HepG2 (cell line): ENCODE data around the genes ANP32E, CIART, GOLPH3L, CTXND2 and TMOD4.

DNA sequence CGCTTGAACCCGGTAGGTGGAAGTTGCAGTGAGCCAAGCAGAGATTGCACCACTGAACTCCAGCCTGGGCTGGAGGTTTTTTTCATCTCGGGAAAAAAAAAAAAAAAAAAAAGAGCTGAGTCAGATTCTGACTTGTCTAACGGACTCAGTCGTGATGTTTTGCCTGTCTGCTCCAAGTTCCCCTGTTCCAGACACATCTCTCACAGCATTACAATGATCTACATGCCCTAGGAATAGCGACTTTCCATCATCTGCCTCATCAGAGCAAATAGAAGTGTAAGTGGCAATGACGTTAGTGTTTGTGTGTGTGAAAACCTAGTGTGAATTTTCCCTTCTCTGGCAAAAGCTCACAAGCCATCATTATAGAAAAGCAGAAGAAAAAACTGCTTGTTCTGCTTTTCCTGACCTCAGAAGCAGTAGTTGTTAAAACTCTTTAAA is 37.1 kb downstream of the PLEKHO1 start:
- RRBS, 2 experiments = no CpG with 5 or more reads among the region's 7 CpGs
CAGE:
- cytosol, long polyA minus RNA = no peak
- cytosol, long polyA plus RNA = no peak
- long polyA plus RNA = no peak
- nucleus, long polyA minus RNA = no peak
- nucleus, long polyA plus RNA = no peak

- RRBS, 2 experiments = no CpG with 5 or more reads among the region's 2 CpGs
CAGE:
- cytosol, long polyA minus RNA = no peak
- cytosol, long polyA plus RNA = no peak
- long polyA plus RNA = no peak
- nucleus, long polyA minus RNA = no peak
- nucleus, long polyA plus RNA = no peak
Observed at GRCh38 chr1:150218574-150219060, 17.3 kb downstream of the ANP32E start.

GRCh38 chr1:150235584-150236866 is at the start of gene ANP32E:
TSS of gene ANP32E (minus strand) at chr1:150236112.
- RRBS, 2 experiments = 0% methylated on average over 4 of the region's 42 CpGs; no CpG with 5 or more reads in 1 of the 2 experiments
CAGE:
- cytosol, long polyA minus RNA = start-site peak on the minus strand at chr1:150235872-150236122, 1,489 reads
- cytosol, long polyA plus RNA = start-site peak on the minus strand at chr1:150235736-150236158, 857 and 1,587 reads in 2 replicates
- long polyA plus RNA = start-site peak on the minus strand at chr1:150235736-150236160, 1,906 and 1,436 reads in 2 replicates
- nucleus, long polyA minus RNA = no peak
- nucleus, long polyA plus RNA = start-site peak on the minus strand at chr1:150235977-150236033, 269 and 317 reads in 2 replicates; start-site peak on the minus strand at chr1:150236092-150236145, 367 and 531 reads in 2 replicates

GRCh38 chr1:150269345-150269737 is 525 bp upstream of the APH1A start:
- RRBS, 2 experiments = no CpG with 5 or more reads among the region's 10 CpGs
CAGE:
- cytosol, long polyA minus RNA = no peak
- cytosol, long polyA plus RNA = no peak
- long polyA plus RNA = no peak
- nucleus, long polyA minus RNA = no peak
- nucleus, long polyA plus RNA = no peak

GRCh38 chr1:150282434-150282644 is at the start of gene CIART:
TSS of gene CIART (plus strand) at chr1:150282554.
- RRBS, 2 experiments = 66 to 67% methylated on average over 15 of the region's 17 CpGs
CAGE:
- cytosol, long polyA minus RNA = no peak
- cytosol, long polyA plus RNA = no peak
- long polyA plus RNA = no peak
- nucleus, long polyA minus RNA = no peak
- nucleus, long polyA plus RNA = no peak

DNA sequence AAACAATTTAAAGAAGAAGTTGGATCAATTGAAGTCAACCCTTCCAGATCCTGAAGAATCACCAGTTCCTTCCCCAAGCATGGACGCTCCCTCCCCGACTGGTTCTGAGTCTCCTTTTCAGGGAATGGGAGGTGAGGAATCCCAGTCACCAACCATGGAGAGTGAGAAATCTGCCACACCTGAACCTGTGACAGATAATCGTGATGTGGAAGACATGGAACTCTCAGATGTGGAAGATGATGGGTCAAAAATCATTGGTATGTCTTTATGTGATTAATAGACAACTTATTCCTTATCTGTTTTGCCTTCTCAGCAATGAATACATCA is 29.9 kb upstream of the TARS2 start:
- RRBS, 2 experiments = no CpG with 5 or more reads among the region's 3 CpGs
CAGE:
- cytosol, long polyA minus RNA = no peak
- cytosol, long polyA plus RNA = no peak
- long polyA plus RNA = no peak
- nucleus, long polyA minus RNA = no peak
- nucleus, long polyA plus RNA = no peak

GRCh38 chr1:150504173-150505059 is 3.5 kb upstream of the ECM1 start:
- RRBS, 2 experiments = no CpG with 5 or more reads among the region's 15 CpGs
CAGE:
- cytosol, long polyA minus RNA = no peak
- cytosol, long polyA plus RNA = no peak
- long polyA plus RNA = no peak
- nucleus, long polyA minus RNA = no peak
- nucleus, long polyA plus RNA = no peak

- RRBS, 2 experiments = 73% methylated on average over 2 of the region's 41 CpGs; no CpG with 5 or more reads in 1 of the 2 experiments
CAGE:
- cytosol, long polyA minus RNA = no peak
- cytosol, long polyA plus RNA = no peak
- long polyA plus RNA = no peak
- nucleus, long polyA minus RNA = no peak
- nucleus, long polyA plus RNA = no peak
Observed at GRCh38 chr1:150557535-150558838, 8.8 kb downstream of the ADAMTSL4 start.

DNA sequence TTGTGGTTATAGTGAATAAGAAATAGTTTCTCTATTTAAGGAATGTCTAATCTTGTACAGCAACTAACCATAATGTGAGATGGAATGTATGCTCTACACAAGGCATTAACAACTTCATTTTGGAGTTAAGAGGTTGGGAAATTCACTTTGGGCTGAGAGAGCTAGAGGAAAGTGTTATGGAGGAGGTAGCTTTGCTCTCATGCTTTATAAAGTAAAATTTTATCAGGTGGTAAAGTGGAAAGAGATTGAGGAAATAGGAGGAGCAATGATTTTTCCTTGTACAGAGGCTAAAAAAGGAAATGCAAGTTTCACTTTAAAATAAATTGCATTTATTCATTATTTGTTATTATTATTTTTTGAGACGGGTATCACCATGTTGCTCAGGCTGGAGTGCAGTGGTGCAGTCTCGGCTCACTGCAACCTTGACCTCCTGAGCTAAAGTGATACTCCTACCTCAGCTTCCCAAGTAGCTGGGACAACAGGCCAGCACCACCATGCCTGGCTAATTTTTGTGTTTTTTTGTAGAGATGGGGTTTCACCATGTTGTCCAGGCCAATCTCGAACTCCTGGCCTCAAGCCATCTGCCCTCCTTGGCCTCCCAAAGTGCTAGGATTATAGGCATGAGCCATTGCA is 3.2 kb upstream of the MCL1 start:
- RRBS, 2 experiments = no CpG with 5 or more reads among the region's 3 CpGs
CAGE:
- cytosol, long polyA minus RNA = no peak
- cytosol, long polyA plus RNA = no peak
- long polyA plus RNA = no peak
- nucleus, long polyA minus RNA = no peak
- nucleus, long polyA plus RNA = no peak

- RRBS, 2 experiments = no CpG with 5 or more reads among the region's 12 CpGs
CAGE:
- cytosol, long polyA minus RNA = no peak
- cytosol, long polyA plus RNA = no peak
- long polyA plus RNA = no peak
- nucleus, long polyA minus RNA = start-site peak on the minus strand at chr1:150615987-150616062, 21 reads
- nucleus, long polyA plus RNA = no peak
Observed at GRCh38 chr1:150615445-150616325, 13.7 kb downstream of the ENSA start.

GRCh38 chr1:150696860-150697629 is at the start of gene GOLPH3L:
TSS of gene GOLPH3L (minus strand) at chr1:150697154.
- RRBS, 2 experiments = no CpG with 5 or more reads among the region's 16 CpGs
CAGE:
- cytosol, long polyA minus RNA = start-site peak on the minus strand at chr1:150697099-150697145, 226 reads
- cytosol, long polyA plus RNA = start-site peak on the minus strand at chr1:150697125-150697192, 50 and 314 reads in 2 replicates
- long polyA plus RNA = start-site peak on the minus strand at chr1:150697065-150697144, 277 and 206 reads in 2 replicates
- nucleus, long polyA minus RNA = start-site peak on the minus strand at chr1:150697133-150697184, 30 reads
- nucleus, long polyA plus RNA = start-site peak on the minus strand at chr1:150697125-150697184, 37 and 270 reads in 2 replicates

DNA sequence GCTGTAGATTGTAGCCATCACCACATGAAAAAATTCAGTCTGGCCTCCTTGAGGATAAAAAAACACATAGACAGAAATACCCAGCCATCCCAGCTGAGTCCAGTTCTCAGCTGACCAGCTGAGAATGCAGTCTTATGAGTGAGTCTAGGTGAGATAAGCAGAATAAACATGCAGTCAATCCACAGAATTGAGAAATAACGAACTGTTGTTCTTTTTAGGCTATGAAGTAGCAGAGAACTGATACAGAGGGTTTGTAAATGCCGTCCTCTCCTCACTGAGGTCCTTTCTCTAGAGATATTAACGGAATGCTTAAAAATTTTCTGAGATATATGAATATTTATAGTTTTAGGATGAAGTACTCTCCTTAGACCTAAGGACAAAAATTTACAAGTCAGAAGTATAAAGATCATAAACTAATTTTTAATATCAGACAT is 24.1 kb downstream of the ARNT start:
- RRBS, 2 experiments = no CpG with 5 or more reads among the region's 3 CpGs
CAGE:
- cytosol, long polyA minus RNA = no peak
- cytosol, long polyA plus RNA = no peak
- long polyA plus RNA = no peak
- nucleus, long polyA minus RNA = no peak
- nucleus, long polyA plus RNA = no peak

DNA sequence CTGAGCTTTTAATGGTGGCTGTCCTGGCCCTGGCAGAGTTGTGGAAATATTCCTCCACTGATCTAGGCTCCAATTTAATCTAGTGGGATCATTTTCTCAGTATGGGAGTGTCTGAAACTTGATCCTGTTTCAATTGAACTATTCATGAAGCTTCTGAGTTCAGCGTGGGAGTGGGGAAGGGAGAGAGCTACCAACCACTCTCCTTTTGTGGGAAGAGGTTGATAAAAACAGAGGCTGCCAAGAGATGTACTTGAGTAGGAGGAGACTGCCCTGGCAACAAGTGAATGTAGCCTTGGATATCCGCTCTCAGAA is at the start of gene CTXND2:
Gene CTXND2, plus strand, starts transcription at position 136 of the 312 bp plus-strand sequence.
- RRBS, 2 experiments = no CpG with 5 or more reads among the region's 2 CpGs
CAGE:
- cytosol, long polyA minus RNA = no peak
- cytosol, long polyA plus RNA = no peak
- long polyA plus RNA = no peak
- nucleus, long polyA minus RNA = no peak
- nucleus, long polyA plus RNA = no peak

DNA sequence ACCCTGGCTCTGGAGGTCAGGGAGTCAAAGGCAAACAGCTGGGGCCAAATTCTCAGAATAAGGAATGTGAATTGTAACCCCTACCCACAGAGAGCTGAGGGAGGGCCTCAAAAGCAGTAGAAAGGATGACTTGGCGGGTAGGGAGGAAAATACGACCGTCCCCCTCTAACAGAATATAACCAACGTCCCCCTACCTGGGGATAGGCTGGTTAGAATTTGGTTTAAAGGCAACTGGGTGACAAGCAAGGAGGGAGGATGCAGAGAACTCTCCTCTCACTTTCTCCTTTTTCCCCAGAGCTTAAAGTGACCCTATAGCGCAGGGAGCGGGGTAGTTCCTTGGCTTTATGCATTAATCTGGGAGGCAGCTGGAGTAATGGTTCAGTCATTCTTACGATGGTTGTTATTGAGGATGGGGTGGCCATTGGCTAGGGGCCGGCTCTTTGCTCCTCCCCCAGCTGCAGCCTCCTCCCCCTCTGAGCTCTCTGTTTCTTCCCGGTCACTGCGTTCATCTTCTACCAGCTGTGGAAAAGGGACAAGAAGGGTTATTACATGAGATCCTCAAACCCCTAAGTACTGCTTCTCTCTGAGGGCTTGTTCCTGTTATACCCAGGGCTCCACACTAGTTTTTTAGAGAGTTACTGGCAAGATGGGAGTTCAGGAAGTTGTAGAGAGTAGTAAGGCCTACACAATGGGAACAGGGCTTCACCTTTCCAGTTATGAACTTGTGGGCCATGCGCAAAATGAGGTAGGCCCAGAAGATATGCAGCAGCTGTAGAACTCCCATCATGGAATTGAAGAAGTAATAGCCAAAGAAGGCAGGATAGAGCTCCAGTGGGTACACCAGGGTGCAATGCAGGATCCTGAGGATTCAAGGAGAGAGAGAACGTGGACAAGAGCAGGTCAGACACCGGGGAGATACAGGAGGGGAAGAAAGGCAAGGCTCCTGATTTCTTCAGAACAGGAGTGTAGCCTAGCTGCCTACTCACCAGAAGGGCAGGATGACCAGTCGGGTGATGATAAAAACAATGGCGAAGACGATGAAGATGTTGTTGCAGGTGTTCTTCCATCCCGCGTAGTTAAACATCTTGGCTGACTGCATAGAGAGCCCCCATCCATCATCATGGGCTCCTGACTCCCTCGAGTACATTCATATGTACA is 8.5 kb downstream of the CERS2 start:
- RRBS, 2 experiments = 92 to 98% methylated on average over 1 to 2 of the region's 19 CpGs
CAGE:
- cytosol, long polyA minus RNA = no peak
- cytosol, long polyA plus RNA = no peak
- long polyA plus RNA = no peak
- nucleus, long polyA minus RNA = no peak
- nucleus, long polyA plus RNA = no peak

DNA sequence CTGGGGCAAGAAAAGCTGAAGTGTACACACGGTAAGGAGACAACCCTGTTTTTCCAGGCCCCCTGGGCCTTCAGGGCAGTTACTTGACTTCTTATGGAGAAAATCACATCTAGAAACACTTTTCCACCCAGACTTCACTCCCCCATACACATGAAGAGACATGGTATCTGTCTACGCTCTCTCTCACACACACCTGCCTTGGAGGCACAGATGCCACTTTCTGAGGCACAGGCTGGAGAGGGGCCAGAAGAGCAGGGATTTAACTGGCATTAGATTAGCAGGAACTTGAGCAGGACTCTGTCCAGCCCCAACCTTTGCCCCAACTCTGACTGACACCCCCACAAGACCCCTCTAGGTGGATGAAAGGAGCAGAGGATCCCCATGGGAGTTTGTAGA is 2.1 kb downstream of the CERS2 start:
- RRBS, 2 experiments = no CpG with 5 or more reads among the region's 2 CpGs
CAGE:
- cytosol, long polyA minus RNA = no peak
- cytosol, long polyA plus RNA = no peak
- long polyA plus RNA = no peak
- nucleus, long polyA minus RNA = no peak
- nucleus, long polyA plus RNA = no peak

GRCh38 chr1:151048467-151048956 is 961 bp downstream of the C1orf56 start:
- RRBS, 2 experiments = 0% methylated on average over 2 of the region's 16 CpGs; no CpG with 5 or more reads in 1 of the 2 experiments
CAGE:
- cytosol, long polyA minus RNA = no peak
- cytosol, long polyA plus RNA = no peak
- long polyA plus RNA = no peak
- nucleus, long polyA minus RNA = no peak
- nucleus, long polyA plus RNA = no peak

- RRBS, 2 experiments = no CpG with 5 or more reads among the region's 4 CpGs
CAGE:
- cytosol, long polyA minus RNA = no peak
- cytosol, long polyA plus RNA = no peak
- long polyA plus RNA = no peak
- nucleus, long polyA minus RNA = no peak
- nucleus, long polyA plus RNA = no peak
Observed at GRCh38 chr1:151049775-151050278, 2.3 kb downstream of the C1orf56 start.

DNA sequence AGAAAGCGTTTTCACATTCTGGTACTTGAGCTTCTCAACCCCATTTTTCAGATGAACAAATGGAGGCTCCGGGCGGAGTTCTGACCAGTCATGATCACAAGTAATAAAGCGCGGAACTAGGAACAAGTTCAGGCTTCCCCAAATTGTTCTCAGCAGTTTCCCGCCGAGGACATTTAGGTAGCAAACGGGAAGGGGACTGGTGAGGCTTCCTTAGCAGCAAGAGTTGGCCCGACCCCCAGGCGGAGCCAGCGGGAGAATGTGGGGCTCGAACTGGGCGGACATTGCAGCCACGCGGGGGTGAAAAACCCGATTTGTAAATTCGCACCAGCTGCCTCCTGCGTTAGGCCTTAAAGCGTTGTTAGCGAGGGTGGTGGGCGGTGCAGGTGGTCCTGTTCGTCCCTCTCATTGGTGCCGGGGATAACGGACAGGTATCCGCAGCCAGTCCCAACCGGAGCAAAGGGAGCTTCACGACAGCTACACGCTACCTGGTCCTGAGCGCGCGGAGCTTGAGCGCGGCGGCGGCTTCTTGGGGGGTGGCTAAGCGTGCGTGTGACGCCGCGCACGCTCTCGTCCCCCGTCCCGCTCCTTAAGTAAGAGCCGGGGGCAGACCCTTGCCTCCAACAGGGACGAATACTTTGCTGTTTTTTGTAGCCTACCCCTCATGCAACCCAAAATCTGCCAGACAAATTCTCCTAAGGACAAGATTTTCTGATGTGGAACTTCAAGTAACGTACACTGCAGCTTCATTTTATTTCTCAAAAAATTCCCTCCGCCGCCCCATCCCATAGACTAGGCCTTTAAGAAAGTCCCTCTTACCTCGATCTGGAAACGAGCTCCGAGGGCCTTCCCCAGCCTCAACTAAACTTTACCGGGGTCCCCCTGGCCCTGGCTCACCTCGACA is 15.2 kb downstream of the SEMA6C start:
- RRBS, 2 experiments = 84% methylated on average over 2 of the region's 54 CpGs
CAGE:
- cytosol, long polyA minus RNA = no peak
- cytosol, long polyA plus RNA = no peak
- long polyA plus RNA = no peak
- nucleus, long polyA minus RNA = no peak
- nucleus, long polyA plus RNA = no peak

GRCh38 chr1:151175828-151176330 is at the start of gene TMOD4:
TSS of gene TMOD4 (minus strand) at chr1:151175981.
- RRBS, 2 experiments = 80% methylated on average over 1 of the region's 4 CpGs; no CpG with 5 or more reads in 1 of the 2 experiments
CAGE:
- cytosol, long polyA minus RNA = no peak
- cytosol, long polyA plus RNA = no peak
- long polyA plus RNA = no peak
- nucleus, long polyA minus RNA = no peak
- nucleus, long polyA plus RNA = no peak

DNA sequence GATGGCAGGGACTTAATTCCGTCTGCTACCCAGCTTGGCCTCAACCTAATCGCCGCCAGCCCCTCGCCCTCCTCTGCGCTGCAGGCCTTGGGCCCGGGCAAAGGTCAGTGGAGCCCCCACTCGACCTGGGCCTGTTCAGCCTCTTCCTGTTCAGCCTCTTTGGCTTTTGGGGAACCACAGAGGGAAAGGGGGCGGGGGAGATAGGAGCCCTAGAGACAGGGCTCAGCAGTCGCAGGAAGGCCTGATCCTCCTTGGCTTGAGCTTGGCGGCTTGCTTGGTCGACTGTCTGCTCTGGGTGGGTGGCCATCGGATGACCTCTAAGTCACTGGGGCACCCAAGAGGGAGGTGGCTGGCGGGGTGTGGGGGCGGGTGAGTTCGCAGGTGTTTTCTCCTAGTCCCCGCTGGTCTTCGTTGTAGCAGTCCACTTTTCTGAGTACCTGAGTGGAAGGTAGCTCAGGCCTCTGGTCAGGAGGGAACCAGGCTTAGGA is 1.2 kb downstream of the ZNF687 start:
- RRBS, 2 experiments = no CpG with 5 or more reads among the region's 17 CpGs
CAGE:
- cytosol, long polyA minus RNA = no peak
- cytosol, long polyA plus RNA = no peak
- long polyA plus RNA = no peak
- nucleus, long polyA minus RNA = no peak
- nucleus, long polyA plus RNA = no peak